ENCODE results near the gene MNX1.

- PRO-cap: no peak
- RRBS: no CpG with 5 or more reads among the region's 2 CpGs
These were observed 84.5 kb upstream of the RNF32 start for GRCh38 chr7:156556001-156556535.

GRCh38 chr7:156614359-156615433, 25.9 kb upstream of the RNF32 start:
- PRO-cap: unidirectional peak, plus-strand start at chr7:156614535; bidirectional peak, plus-strand start at chr7:156614684, minus-strand start at chr7:156614715; bidirectional peak, plus-strand start at chr7:156614957, minus-strand start at chr7:156614915
- RRBS: no CpG with 5 or more reads among the region's 20 CpGs

DNA sequence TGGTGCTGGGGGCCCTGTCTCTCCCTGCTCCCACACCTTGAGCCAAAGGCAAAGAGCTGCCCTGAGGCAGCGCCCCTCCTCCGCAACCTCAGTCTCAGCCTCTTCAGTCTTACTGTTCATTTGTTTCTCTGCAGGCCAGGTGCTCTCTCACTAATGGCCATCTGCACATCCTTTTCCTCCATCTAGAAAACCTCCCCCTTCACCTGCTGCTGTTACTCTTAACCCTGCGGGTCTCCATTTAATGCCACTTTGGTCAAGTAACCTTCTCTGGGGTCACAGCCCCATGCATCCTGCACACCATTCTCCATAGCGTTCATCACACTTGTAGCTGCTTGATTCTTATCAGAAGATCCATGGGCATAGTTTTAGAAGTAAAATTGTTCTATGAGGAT, 10.1 kb downstream of the RNF32 start:
- PRO-cap: no peak
- RRBS: no CpG with 5 or more reads among the region's 4 CpGs

DNA sequence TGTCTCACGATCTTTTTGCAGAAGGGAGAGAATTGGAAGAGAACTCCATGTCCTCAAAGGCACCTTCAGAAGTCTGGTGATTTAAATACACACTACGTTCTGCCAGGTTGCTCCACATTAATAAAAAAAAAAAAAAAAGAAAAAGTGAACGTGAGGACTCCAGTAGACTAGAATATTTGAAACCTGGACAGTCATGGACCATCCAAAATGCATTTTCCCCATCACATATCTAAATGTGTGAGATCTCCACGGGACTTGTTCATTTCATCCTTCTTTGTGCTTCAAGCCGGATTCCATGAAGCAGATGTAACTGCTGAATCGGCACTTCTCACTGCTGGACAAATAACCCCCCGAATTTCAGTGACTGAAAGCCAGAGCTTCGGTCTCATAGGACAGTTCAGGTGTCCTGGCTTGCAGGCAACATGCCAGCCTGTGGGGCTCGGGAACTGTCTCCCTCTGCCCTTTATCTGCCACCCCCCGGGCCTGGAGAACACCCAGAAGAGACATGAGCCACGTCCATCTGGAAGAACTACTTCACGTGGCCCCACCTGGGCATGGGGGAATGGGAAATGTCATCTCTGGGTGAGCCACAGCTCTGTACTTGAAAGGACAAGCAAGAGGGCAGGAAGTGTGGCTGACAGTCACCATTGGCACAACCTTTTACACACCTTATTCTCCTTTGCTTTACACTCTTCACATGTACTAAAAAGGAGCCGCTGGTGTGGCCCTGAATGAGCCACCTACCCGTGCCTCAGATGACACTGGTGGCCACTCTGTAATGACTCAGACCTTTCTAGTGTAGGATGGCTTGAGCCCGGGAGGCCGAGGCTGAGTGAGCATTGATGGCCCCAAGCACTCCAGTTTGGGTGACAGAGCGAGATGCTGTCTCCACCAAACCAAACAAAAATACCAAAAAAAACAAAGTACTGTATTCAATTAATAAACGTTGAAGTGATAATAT, 33.5 kb downstream of the RNF32 start:
- PRO-cap: no peak
- RRBS: no CpG with 5 or more reads among the region's 18 CpGs

DNA sequence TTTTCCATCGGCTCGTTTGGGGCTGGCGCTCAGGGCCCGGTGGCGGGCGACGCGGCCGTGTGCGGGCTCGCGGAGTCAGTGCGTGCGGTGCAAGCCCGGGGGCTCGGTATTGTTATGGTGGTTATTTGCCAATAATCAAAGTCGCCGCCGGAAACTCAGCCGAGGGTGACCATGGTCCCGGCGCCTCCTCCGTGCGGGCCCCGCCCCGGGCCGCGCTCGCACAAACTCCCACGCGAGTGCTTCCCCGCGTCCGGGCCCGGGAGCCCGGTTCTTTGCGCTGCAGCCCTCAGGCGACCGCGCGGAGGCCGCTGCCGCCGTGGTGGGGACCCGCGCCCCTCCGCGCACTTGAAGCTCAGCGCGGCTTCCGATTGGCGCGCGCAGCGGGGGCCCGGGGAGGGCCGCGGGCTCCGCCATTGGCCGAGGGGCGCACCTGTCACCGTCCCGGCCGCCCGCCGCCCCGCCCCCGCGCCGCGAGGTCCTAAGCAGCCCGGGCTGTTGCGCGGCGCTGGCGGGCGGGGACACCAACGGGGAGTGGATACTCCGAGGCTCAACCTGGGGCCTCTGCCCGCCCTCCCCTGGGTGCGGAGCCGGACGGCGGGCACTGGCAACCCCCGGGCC, at the start of gene MNX1:
Gene MNX1, minus strand, starts transcription at position 321 of the 618 bp plus-strand sequence.
- PRO-cap: bidirectional peak, plus-strand start at position 152 of the sequence, minus-strand start at position 84 of the sequence; bidirectional peak, plus-strand start at position 505 of the sequence, minus-strand start at position 318 of the sequence
- RRBS: 2% methylated on average over 61 of the region's 85 CpGs

DNA sequence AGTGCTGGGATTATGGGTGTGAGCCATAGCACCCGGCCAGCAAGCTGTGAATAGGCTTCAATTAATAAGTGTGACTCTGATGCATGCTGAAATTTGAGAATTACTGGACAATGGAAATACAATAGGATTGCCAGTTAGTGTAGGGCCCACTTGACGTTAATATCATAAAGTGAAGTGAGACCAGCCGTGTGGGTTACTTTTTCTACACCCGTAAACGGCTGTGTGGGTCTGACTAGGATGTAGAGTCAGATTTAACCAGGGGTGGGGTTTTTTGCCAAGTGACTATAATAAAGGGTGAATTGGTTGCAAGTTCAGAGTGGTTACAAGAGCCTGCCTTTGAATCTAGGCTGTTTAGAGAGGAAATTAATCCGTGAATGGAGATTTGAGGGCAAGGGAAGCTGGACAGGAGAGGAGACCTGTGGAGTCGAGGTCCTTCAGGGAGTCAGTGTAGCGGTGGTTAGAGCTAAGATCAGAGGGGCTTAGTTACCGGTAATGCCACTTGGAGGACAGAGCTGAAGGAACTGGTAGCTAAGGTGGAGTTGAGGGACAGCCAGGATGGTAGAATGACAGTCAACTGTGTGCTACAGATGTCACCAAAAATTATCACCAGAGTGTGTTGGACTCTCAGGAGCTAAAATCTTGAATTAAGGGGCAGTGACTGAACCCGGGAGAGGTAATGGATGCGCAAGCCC, 96.3 kb upstream of the DNAJB6 start:
- PRO-cap: no peak
- RRBS: no CpG with 5 or more reads among the region's 11 CpGs

DNA sequence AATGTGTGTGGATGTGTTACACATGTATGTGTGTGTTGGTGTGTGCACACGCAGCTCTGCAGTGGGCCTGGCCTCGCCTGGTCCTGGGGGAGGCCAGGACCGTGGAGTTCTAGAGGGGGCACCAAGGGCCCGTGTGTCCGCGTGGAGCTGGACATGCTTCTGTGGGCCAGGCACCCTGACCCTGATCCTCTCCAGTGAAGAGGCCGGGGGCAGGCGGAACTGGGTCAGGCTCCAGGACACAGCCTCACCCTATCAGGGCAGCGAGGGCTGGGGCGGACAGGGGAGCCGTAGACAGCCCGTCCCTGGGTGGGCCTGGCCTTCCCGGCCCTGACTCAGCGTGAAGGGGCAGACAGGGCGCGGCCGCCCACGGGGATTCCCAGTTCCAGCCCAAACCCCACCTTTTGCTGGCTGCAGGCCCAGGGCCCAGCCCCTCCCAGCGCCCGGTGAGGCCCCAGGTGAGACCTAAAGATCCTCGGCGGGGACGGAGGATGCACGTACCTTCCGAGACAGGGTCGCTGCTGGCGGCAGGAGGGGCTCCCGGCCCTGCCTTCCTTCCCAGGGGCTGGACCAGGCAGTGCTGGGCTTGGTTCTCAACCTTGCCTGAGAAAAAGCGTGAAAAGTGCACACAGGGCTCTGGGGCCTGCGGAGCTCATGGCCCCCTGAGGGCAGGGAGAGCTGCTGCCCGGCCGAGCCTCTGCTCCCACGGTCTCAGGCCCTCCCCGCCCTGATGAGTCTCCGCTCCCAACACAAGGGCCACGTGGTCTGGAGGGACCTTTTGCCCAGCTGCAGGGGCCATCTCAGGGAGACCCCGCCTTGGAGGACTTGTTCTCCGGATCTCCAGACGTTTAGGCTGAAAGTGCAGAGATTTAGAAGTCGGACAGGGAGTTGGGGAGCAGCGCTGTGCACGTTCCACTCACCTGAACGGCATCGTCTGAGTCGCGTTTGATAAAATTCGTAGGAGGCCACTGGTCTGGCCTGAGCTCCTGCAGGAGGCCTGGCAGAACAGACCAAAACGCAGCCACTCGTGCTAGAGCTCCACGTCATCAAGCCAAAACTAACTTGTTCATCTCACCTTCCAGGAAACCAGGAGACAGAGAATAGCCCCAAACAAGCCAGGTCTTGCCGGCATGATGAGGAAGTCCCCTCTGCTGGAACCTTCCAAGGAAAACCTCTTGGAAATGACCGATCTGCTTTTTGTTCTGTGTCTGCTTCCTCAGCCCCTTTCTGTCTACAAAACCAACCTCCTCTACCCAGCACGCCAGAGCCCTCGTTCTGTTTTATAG, 43.8 kb upstream of the DNAJB6 start:
- PRO-cap: no peak
- RRBS: 83% methylated on average over 7 of the region's 54 CpGs

DNA sequence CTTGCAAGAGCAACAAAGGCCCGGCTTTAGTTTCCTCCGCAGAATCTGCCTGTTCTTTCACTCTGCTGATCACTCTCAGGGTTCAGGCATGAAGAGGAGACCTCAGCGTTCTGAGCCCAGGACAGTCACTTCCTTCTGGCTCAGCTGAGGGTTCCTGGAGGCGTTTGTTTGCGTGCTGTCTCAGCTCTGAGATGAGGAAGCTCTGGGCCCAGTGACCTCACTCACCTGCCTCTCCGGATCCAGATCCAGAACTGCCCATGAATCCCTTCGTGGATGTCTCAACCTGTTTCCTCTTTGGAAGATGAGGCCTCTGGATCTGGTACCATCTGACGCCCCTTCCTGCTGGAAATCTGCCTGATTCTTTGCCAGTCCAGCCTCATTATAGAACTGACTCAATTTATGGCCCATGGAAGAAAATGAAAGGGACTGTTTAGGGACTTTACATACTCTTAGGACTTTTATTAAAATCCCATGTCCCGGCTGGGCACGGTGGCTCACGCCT, 18.4 kb upstream of the DNAJB6 start:
- PRO-cap: no peak
- RRBS: no CpG with 5 or more reads among the region's 11 CpGs

- PRO-cap: no peak
- RRBS: no CpG with 5 or more reads among the region's 10 CpGs
These were observed 19.4 kb downstream of the DNAJB6 start for GRCh38 chr7:157355965-157356747.

DNA sequence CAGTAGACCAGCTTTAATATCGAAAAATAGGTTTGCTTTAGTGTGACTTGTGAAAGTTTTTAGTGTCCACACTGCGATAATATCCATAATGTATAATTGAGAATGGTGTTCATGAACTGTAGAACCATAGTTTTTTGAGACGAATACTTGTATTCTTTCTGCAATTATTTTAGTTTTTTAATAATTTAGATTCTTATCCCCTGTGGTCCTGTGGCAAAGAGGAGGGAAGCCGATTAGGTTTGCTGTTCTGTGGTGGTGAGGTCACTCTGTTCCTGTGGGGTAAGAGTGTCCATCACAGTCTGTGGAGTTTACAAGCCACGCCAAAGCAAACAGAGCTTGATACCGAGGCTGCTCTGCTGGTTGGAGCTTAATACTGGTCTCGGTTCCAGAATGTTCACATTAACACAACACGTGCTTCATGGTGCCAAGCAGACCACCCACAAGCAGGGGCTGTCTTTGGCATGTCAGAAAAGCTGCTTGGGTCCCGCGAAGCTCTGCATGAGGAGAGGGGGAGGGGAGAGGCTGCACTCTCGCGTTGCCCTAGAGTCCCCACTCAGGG, 47.4 kb downstream of the DNAJB6 start:
- PRO-cap: no peak
- RRBS: no CpG with 5 or more reads among the region's 12 CpGs

GRCh38 chr7:157827125-157827529, 490.3 kb downstream of the DNAJB6 start:
- PRO-cap: no peak
- RRBS: no CpG with 5 or more reads among the region's 7 CpGs

GRCh38 chr7:158203909-158204508, 383.6 kb downstream of the PTPRN2 start:
- PRO-cap: no peak
- RRBS: no CpG with 5 or more reads among the region's 43 CpGs

- PRO-cap: no peak
- RRBS: no CpG with 5 or more reads among the region's 6 CpGs
These were observed 35.9 kb upstream of the NCAPG2 start for GRCh38 chr7:158740499-158741001.

- PRO-cap: no peak
- RRBS: no CpG with 5 or more reads among the region's 14 CpGs
These were observed 4.4 kb downstream of the ESYT2 start for GRCh38 chr7:158824715-158825562.

DNA sequence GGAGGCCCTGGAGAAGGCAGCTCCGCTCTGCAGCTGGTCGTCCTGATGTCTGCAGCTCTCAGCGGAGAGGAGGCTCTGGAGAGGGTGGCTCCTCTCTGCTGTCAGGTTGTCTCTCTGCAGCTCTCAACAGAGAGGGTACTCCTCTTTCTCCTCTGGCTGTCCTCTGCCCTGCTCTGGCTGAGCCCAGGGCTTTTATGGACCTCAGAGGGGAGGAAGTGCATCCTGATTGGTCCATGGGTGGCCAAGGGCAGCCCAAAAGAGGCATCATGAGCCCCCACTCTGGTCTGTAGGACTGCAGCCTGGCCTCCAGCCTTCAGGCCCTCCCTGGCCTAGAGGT, 6.8 kb upstream of the DYNC2I1 start:
- PRO-cap: no peak
- RRBS: no CpG with 5 or more reads among the region's 3 CpGs

DNA sequence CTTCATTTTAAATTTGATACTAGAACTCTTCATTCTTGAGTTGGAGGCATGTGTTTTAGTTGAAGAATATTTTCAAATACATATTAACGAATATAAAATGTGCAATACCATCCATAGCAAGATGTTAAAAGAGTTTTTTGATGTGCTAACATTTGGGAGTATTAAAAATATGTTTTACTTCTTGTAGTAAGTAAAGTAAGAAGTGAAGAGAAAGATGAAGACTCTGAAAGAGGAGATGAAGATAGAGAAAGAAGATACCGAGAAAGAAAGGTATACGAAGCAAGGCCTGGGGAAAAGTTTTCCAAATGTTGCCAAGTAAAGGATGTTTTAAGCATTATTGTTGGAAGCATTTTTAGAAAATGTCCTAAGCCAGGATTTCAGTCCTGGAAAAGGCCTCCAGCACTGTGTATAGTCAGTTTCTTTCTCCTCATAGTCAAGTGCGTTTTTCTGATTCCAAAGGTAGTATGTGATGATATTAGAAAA, 20.1 kb downstream of the DYNC2I1 start:
- PRO-cap: no peak
- RRBS: no CpG with 5 or more reads among the region's 4 CpGs

DNA sequence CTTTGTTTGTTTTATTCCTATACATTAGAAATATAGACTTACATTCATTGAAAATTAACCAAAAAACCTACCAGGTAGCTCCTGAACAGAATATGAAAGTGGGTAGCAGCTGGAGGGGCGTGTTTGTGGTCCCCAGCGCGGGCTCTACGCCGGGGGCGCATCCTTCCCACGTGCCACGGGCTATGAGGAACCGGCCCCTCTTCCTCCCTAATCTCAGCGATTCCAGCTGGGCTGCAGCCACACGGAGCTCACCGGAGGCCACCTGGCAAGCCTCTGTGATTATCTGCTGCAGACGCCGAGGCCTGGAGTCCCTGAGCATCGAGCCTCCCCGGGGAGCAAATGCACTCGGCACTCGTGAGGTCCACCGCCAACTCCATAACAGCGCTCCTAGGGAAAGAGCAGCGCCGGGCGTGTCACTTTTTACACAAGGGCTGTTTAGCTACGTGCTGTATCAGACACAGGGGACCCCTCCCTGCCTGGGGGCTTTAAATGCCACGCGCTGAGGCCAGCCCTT, 101.1 kb downstream of the DYNC2I1 start:
- PRO-cap: no peak
- RRBS: 16% methylated on average over 16 of the region's 26 CpGs

GRCh38 chr7:158976827-158977394, 120.6 kb downstream of the DYNC2I1 start:
- PRO-cap: unidirectional peak, minus-strand start at chr7:158977170
- RRBS: no CpG with 5 or more reads among the region's 17 CpGs

DNA sequence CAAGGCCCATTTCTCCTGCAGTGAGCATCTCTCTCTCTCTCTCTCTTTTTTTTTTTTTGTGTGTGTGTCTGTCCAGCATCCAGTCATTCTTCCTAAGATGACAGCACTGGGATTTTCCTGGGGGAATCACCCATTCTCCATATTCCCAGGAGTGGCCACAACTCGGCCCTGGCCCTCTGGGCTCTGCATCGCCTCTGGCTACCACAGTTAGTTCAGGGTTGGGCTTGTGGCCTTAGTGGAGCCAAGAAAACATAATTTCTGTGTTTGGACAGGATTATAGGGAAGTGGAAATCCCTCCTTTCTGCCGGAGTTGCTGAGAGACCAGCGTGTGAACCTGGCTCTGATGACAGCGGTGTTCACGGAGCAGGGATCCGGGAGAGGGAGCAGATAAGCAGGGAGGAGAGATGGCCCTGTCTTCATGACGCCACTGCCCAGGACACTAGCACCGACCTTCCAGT, 66.8 kb upstream of the VIPR2 start:
- PRO-cap: no peak
- RRBS: 49% methylated on average over 5 of the region's 9 CpGs

Measured in Caco-2 (cell line).